ENCODE results near the gene DLX5.

GRCh38 chr7:94509950-94510410, 371 bp downstream of the CASD1 start:
- PRO-cap = bidirectional peak, plus-strand start at chr7:94510131, minus-strand start at chr7:94510031; bidirectional peak, plus-strand start at chr7:94510344, minus-strand start at chr7:94510211

DNA sequence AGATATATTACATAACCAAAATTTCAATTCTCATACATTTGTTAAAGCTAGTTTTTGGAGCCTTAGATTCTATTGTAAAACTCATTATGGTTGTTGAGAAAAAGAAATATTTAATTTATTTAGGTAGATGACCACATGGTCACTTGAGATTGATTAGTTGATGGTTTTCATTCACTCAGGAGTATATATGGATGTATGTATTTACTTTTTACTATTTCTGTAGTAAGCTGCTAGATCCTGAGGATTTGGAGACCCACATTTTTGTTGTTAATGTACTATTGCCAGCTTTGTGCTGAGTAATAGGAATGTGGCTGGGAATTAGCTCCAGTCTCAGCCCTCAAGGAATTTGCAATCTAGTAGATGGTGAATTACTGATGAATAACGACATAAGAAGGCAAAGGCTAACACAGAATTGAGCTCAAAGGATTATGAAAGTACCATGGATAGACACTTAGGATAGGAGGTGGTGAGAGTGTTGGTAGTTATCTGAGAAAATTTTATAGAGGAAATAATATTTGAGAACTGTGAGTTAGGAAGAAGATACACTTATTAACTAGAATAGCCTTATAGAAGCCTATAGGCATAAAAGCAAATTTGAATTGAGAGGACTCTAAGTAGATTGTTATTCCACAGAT, 19.9 kb downstream of the CASD1 start:
- PRO-cap = no peak

- PRO-cap = no peak
These were observed 45.5 kb upstream of the SGCE start for GRCh38 chr7:94701490-94701847.

- PRO-cap = no peak
These were observed 14.7 kb upstream of the ASB4 start for GRCh38 chr7:95471014-95471560.

DNA sequence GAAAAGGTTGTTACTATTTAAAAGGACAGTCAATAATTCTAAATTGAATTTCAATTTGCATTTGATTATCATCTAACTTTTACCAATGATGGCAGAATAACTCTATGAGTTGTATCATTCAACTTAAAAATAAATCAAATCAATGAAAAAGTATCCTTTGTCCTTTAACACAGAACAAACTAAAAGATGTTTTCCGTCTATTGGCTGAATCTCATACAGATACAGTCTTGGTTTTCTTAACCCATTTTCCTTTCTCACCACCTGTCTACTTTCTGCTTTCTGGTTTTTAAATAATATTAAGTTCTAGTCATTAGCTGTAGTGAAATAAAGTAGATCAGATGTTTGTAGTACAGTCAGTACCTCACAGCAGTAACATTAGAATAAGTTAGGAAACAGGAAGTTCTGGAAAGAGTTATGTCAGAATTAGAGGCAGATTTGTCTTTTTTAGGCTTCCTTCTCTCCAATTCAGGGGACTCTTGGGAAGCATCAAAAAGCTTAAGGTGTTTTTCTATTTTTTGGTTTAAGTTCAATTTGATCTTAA, 8.0 kb downstream of the PDK4 start:
- PRO-cap = no peak

GRCh38 chr7:95607341-95608105, 11.2 kb upstream of the PDK4 start:
- PRO-cap = no peak

- PRO-cap = no peak
These were observed 87.7 kb upstream of the PDK4 start for GRCh38 chr7:95683917-95684537.

- PRO-cap = no peak
These were observed 207.7 kb downstream of the DYNC1I1 start for GRCh38 chr7:95979828-95980612.

- PRO-cap = no peak
These were observed 145.5 kb downstream of the SLC25A13 start for GRCh38 chr7:96176236-96176882.

DNA sequence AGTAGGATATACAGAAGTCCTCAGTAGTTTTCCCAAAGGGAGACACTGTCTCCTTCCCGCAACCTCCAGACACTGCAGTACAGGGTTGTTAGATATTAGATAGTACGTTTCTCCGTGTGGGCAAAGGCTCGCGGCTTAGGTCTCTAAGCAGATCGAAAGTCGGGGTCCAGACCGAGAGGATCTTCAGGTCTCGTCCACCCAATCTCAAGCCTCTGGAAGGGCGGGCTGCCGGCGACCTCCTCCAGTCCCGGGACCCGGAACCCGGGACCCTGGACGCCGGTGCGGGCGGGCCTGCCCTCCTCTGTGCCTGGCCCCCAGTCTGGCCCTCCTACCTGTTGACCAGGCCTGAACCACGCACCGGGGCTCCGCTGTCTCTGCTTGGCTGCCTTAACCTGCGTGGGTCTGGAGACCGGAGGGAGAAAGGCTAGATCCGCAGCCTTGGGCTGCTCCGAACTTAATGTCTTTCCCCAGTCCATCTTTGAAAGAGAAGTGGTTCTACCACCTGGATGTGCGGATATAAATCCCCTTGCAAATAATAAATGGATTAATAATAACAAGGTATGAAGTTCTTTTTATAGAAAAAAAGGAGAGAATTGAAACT, 1.4 kb upstream of the DLX6 start:
- PRO-cap = no peak

DNA sequence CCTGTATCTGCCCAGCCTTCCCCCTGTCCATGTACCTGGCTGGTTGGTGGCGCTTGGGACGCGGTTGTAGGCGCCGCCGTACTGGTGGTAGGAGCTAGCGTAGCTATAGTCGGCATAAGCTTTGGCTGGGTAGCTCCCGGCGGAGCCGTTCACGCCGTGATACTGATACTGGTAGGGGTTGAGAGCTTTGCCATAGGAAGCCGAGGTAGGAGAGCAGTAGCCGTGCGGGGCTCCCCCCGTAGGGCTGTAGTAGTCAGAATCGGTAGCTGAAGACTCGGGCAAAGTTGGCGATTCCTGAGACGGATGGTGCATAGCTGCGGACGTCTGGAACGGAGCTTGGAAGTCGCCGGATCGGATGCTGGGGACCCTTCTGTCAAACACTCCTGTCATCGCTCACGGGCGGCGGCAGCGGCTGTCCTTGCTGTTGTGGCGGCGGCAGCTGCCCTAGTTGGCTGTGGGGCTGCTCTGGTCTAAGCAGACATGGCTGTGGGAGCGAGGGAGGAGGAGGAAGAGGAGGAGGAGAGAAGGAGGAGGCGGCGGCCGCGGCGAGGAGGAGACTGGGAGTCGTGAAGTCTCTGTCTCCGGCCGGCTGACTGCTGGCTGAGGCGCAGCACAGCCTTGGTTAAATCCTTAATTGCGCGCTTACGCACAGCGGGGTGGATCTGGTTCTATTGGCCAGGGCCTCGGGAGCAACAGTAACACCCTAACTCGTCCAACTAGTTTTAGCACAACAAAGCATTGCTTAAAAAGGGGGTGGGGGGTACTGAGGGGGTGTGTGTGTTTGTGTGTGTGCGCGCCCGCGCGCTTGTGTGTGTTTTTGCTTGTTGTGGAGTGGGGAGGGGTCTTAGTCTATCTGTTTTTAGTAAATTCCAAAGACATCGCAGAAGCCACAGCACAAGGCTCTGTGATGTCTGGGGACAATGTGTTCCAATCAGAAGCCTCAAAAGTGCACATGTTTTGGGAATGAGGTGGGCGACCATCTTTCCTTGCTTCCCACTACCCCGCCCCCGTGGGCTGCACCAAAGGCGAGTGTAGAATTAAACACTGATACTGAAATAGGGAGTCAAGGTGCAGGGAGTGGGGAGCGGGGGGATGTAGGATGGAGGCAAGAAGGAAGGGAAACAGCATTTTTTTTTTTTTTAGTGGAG, at the start of gene DLX5:
TSS of gene DLX5 (minus strand) at position 598 of the 1,148 bp plus-strand sequence.
- PRO-cap = unidirectional peak, minus-strand start at position 454 of the sequence; unidirectional peak, minus-strand start at position 595 of the sequence

- PRO-cap = no peak
These were observed 15.4 kb downstream of the BRI3 start for GRCh38 chr7:98296755-98297498.

DNA sequence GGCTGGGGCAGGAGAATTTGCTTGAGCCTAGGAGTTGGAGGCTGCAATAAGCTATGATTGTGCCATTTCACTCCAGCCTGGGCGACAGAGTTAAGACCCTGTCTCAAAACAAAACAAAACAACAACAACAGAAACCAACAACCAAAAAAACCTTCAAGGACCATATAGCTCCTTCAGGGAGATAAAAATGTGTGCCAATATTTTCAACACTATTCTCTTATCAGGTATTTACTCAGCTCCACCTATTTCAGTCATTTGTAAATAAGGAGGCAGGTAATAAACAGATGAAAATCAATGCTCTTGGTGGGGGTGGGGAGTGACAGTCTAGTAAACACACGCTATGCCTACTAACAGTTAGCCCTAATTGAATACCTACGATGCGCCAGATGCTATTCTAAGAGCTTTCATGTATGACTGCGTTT, 13.1 kb downstream of the BAIAP2L1 start:
- PRO-cap = no peak

GRCh38 chr7:99029915-99030763, 113.8 kb downstream of the SMURF1 start:
- PRO-cap = no peak

DNA sequence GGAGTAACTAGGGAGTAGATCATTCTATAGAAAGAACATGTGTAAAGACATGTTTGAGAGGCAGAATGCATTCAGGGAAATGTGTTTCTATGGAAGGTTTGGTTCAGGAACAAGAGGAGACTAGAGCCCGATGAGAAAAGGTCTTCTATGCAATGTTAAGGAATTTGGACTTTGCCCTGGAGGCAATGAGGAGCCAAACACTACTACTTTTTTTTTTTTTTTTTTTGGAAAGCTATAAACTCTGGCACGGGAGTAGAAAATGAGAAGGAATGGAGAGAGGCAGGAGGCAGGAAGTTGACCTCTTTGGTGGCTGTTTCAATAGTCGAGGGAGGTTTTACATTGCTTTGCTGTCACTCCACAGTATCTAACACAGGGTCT, 44.9 kb downstream of the SMURF1 start:
- PRO-cap = no peak

DNA sequence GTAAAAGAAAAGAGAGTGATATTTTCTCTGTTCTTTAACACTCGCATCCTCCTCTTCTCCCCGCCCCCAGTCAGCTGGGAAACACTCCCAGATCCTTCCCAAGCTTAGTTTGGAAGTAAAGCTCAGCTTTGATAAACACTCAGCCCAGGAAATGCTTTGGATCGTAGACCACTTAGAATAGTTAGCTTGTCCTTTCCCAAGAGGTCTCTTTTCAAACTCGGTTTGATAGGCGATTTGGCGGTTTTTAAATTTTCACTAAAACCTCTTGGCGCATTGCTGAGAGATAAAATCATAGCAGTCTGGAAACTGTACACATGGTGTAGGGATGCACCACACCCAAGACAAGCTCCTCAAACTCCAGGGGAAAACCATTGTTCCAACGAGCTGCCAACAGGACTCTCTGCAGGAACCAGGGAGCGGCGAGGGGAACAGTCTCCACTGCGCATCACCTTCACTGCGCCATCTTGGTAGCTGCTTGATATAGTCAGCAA, 22.4 kb downstream of the SMURF1 start:
- PRO-cap = no peak

GRCh38 chr7:99137492-99138085, 6.3 kb downstream of the SMURF1 start:
- PRO-cap = no peak

DNA sequence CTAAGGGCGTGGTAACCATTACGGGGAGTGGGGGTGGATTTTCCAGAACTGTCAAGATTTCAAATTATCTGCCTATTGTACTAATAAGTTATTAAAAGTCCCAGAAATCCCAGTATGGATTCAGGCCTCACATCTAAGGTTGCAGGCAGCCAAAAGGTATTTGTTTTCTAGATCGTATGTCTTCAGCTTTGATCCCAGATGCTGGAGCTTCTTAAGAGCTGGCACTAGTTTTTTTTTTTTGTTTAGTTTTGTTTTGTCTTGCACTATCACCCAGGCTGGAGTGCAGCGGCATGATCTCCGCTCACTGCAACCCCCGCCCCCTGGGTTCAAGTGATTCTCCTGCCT, 33.7 kb upstream of the KPNA7 start:
- PRO-cap = no peak

DNA sequence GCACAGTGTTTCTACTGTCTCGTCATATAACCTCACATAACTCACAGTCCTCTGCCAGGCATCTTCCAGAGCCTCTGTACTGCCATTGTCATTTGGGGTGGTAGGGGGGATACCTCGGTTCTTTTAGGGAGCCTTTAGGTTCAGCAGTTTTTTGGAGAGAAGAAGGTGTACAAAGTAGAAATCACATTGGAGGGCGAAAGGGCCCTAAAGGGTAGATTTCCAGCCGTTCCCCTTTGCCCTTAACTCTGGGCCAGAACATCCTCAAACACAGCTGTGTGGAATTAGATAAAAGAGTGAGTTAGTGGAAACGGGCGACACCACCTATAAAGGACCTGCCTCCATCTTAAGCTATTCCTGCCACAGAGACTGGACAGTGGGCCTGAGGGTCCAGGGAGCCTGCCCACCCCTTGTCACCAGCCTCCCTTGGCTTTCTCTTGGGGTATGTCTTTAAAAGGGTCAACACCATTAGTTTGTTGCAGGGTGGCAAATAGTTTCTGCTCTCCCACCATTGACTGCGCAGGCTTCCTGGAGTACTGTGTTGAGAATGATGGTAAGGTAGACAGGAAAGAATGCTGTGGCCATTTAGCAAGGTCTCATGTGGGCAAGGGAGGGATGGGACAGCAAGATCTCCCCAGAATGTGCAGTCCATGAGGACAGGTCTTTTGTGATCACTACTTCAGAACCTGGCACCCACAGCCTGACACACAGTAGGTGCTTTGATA, 22.7 kb upstream of the ARPC1B start:
- PRO-cap = no peak

GRCh38 chr7:99379010-99379747, 4.6 kb downstream of the ARPC1B start:
- PRO-cap = bidirectional peak, plus-strand start at chr7:99379452, minus-strand start at chr7:99379392